Mesenchymal stem cell of the bone marrow (primary cell): ENCODE results near the gene TEX52.

- CAGE, long polyA plus RNA, result no peak
These were observed 567 bp downstream of the FBXL14 start for GRCh38 chr12:1593899-1594129.

- CAGE, long polyA plus RNA, result no peak
These were observed 17.1 kb upstream of the WNT5B start for GRCh38 chr12:1611999-1612328.

- CAGE, long polyA plus RNA, result no peak
These were observed 21.9 kb upstream of the ADIPOR2 start for GRCh38 chr12:1668679-1669618.

DNA sequence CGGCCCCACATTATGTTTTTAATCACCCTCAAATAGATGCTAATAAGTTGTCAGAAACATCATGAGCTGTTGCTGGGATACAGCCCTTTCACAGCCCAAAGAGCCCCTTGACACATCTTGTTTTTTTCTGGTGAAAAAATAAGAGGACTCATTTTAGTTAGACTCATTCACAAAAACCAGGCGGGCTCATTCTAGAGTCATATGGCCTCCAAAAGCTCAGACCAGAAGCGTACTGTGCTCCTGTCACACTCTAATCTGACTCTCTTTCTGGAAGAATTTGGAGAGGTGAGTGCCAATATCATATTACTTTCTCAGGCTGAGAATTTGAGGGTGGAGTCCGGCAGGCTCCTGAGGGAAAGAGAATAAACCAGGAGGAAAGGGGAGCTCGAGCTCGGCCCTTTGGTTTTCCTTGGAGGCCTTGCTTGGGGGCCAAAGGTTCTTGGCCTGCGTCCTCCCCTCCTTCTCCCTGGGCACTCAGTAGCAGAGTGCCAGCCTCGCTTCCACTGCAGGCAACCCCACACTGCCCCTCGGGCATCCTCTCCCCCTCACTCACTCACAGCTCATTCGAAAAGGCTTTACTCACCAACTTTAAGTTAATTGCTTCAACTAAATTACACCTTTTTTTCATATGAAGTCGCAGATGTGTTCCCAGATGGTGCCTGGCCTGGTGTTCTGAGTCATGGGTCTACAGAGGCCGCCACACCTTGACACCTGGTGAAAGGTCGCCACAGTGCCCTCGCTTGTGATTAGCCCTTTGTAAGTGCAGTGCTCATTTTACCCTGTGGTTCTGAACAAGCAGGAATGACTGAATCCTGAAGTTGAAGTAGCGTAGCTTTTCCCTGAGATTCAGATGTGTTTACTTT, 20.6 kb upstream of the ADIPOR2 start:
- CAGE, long polyA plus RNA, result no peak

DNA sequence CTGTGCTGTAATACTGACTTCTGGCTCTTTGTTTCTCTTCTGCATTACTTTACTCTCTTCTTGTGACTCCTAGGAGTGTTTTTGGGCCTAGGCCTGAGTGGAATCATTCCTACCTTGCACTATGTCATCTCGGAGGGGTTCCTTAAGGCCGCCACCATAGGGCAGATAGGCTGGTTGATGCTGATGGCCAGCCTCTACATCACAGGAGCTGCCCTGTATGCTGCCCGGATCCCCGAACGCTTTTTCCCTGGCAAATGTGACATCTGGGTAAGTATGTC, 36.6 kb upstream of the LRTM2 start:
- CAGE, long polyA plus RNA, result no peak

- CAGE, long polyA plus RNA, result no peak
These were observed 25.9 kb upstream of the LRTM2 start for GRCh38 chr12:1794354-1794940.

DNA sequence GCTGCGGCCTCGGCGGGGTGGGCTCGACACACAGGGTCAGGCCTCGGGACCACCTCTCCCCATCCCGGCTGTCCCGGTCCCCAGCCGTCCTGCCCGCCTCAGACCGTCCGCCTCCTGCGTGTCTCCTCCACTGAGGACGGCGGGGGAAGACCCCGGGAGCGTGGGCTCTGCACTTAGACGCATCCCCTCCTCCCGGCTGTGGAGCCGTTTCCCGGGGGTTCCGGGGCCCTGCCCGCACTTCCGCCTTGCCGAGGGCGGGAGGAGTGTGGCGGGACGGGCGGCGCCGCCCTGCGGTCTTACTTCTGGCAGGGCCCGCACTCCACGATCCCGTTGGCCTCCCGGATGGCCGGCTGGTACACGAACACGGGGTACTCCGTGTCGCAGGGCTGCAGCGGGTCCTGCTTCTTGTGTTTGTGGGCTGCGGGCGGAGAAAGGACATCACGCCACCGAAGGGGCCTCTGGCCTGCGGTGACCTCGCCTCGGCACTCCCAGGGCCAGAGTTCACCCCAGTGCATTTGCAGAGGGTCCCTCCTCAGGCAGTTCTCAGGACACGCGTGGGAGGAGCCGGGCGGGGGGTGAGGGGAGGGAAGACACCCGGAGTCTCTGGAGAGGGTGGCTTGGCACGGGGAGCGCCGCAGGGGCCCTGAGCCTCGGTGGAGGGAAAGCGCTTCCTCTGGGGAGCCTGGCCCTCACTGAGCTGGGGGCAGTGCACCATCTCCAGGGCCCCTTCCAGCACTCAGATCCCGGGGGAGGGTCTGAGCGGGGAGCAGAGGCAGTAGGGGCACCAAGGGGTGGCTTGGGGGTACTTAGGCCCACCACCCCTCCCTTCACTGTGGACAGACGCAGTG, 23.0 kb upstream of the LRTM2 start:
- CAGE, long polyA plus RNA, result no peak

DNA sequence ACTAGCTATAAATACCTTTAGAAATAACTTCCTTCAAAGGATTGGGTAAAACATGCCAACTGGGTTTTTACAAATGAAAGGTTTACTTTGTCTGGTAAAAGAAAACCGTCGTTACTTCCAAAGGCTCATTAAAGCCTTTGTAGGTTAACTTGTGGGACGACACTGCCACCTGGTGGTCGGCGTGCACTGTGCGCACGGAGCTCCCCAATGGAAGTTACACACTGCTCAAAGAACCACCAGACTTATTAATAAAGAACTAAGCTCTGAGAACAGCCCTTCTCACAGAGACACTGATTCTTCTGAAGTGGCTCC, 21.5 kb upstream of the CACNA2D4 start:
- CAGE, long polyA plus RNA, result no peak

- CAGE, long polyA plus RNA, result no peak
These were observed 37.4 kb downstream of the DCP1B start for GRCh38 chr12:1966785-1967299.

GRCh38 chr12:2180991-2181584, 128.3 kb downstream of the CACNA1C start:
- CAGE, long polyA plus RNA, result no peak

DNA sequence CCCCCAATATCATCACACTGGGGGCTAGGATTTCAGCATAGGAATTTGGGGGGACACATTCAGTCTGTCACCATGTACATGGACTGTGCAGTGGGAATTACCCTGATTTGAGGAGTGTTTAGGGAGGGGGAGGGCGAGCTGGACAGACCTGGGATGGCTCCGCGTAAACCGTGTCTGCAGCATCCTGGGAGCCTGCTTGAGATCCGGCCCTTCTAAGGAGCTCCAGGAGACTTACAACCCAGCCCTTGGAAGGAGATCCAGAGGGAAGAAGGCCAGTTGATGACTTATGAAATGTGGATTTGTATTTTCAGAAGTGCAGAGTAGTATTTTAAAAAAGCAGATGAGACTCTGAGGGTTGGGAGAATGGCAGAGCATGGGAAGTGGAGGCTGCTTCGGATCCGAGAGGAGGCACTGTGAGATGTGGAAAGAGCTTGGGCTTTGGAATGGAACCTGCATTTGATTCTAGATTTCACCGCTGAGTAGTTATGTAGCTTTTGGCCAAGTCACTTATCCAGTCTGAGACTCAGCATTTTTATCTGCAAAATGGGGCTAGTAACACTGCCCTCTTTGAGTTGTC, 153.3 kb downstream of the CACNA1C start:
- CAGE, long polyA plus RNA, result no peak

DNA sequence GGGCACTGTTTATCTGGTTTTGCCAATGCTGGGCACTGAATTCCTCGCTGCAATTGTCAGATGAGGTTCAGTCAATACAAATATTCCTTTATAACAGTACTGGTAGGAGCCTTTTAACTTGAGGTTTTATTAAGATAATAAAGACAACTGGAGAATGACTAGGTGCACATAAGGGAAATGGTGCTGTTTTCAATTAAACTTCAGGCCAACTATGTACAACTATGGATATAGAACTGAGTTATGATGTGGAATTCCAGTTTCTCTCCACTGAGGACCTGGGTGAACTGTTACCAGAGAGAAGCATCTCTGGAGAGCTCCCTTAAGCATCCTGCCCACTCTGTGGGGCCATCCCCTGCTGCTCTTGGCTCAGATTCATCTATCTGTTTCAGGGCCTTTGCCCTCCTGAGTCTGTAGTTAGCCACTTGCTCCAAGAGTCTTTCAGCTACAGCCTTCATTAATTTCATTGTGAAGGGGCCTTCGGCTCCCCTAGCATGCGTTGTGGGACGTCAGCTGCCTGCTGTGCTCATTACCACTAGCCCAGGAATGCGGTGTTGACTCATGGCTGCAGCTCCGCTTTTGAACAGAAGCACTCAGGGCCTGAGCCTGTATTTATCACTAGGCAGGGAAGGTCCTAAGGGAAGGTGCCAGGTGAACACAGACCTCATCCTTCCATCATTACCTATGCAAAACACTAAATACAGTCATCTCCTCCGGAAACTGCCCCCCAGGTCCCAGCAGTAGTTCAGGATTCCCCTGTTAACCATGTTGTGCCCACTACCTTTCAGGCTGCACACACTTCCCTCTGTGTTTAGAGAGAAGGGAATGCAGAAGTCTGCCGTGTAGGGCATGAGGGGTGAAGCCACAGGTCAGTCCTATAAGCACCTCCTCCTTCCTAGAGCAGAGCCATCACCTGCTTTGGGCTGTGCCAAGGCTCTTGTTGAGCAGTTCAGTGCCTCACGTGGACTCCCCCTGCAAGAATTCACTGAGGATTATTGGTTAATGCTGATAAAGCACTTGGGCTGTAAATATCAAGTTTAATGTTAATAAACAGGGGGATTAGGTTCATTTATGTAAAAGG, 191.3 kb downstream of the CACNA1C start:
- CAGE, long polyA plus RNA, result no peak

- CAGE, long polyA plus RNA, result no peak
These were observed 202.9 kb downstream of the CACNA1C start for GRCh38 chr12:2255702-2256078.

- CAGE, long polyA plus RNA, result no peak
These were observed 234.4 kb downstream of the CACNA1C start for GRCh38 chr12:2287201-2287617.

DNA sequence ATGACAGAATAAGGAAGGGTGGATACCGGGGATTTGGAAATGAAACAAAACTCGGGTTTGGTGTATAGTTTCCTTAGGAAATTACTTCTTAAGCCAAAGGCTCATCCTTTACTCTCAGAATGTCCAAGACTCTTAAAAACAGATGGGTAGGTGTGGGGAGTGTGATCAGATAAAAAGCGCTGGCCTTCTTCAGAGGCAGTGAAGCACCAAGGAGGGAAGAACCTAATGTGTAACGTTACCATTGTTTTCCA, 298.1 kb upstream of the FKBP4 start:
- CAGE, long polyA plus RNA, result no peak

- CAGE, long polyA plus RNA, result no peak
These were observed 167.0 kb upstream of the FKBP4 start for GRCh38 chr12:2627709-2628318.

GRCh38 chr12:2639461-2640259, 155.1 kb upstream of the FKBP4 start:
- CAGE, long polyA plus RNA, result no peak

- CAGE, long polyA plus RNA, result no peak
These were observed at the start of gene TEX52 for GRCh38 chr12:2856163-2857388. Gene TEX52 (minus strand): TSS chr12:2857039.

DNA sequence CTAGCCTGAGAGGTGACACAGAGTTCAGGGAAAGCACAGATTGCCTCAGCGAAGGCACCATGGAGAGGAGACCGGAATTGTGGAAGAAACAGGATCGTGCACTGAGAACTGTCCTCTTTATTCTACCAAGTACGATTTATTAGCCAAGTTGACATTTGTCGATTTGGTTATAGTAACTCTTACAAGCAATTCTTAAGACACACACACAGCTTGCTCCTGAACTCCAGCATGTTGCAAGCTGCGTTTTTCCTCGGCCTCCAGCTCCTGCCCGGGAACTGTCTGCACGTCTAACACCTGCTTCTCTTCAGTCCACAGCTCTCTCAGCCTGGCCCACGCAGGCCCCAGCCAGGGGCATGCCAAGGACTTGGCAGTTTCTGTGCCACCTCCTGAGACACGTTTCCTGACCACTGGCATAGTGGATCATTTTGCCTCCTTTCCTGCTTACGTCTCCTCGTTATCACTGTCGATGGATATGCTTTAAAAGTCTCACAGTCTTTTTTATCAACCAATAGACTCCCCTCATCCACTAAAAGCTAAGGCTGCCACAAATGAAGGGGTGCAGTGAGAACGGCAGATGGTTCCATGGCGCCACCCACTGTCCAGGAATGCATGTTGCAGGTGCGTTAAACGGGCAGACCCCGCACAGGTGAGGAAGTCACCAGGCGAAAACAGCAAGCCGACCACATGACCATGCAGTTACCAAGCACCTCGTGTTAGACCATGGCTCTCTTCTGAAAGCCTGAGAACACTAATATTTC, 14.8 kb upstream of the TEAD4 start:
- CAGE, long polyA plus RNA, result no peak

DNA sequence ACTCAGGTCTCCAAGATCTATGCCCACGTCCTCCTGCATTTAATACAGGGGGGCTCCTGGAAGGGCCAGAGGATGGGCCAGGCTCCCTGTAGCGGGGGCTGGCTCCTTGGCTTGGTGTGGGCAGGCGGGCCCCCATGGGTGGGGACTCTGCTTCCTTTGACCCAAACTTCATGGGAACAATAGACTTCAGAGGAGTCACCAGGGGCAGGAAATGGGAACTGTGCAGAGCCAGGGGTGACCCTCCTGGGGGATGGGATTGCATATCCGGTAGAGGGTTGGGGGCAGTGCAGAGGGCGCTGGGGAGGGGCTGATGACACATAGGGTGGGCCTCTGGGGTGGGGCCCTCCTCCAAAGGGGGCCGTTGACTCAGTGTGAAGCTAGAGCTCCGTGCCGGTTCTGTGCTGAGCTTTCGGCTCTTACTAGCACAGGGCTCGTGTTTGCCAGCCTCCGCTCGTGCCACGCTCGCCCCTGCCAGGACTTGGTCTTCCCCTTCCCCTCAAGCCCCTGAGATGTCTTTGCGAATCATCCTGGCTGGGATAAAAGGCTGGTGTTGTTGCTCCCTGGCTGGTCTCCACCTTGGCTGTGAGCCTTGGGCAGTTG, 4.7 kb downstream of the TEAD4 start:
- CAGE, long polyA plus RNA, result no peak